AG04450 (cell line): ENCODE measurements around the gene ADISSP.

DNA sequence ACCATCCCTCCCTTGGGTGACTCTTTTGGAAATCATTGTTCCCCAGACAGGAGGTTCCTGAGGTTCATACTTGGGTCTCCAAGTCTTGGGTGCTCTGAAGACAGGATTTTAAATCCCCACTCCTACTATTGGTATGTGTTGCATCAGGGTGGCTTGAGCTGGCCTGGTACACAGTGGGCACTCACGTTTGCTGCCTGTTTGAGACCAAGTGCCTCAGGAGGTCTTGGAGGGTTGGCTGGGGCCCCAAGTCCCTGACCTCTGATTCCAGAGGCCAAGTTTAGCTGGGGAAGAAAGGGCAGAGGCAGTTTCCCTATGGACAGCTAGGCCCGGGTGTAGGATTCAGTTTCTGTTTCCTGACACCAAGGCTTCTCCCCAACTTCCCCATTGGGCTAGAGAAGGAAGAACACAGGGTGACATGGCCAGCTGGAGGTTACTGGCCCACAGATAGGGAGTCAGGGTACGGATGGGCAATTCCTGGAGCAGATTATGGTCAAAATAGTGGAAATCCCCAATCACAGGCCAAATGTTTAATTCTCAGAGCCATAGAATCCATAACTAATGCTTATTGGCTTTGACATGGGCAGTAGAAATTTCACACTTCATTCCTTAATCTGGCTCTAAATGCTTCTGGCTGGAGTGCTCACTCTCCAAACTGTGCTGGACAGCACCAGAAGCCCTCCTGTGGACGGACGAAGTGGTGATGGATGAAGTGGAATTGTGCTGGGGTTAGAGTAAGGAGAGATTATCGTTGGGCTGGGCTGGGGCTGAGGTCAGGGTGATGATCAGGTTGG, 1.1 kb downstream of the SIGLEC1 start:
- CAGE, long polyA plus RNA = no peak
- RRBS = no CpG with 5 or more reads among the region's 6 CpGs

DNA sequence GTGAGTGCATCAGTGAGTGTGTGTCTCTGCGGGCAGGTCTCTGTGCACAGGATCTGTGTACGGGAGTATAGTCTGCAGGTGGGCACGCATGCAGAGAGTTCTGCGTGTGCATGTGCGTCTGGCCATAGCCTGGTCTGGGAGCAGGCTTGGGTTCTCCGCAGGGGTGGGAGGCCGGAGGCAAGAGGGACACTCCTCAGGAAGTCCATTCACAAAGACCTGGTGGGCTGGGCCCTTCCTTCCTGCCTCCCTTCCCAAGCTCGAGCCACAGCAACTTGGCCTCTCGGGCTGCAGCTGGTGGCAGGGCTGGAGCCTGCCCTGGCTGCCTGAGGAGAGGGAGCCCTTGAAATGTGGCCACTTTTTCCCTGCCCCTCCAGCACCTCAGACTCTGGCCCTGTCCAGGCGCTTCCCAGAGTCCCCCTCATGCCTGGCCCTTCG, 6.8 kb downstream of the HSPA12B start:
- CAGE, long polyA plus RNA = no peak
- RRBS = no CpG with 5 or more reads among the region's 11 CpGs

- CAGE, long polyA plus RNA = no peak
- RRBS = 24% methylated on average over 11 of the region's 42 CpGs
Measured at GRCh38 chr20:3744818-3745658, 12.6 kb downstream of the HSPA12B start.

- CAGE, long polyA plus RNA = start-site peak on the minus strand at chr20:3767738-3767761, 128 and 61 reads in 2 replicates
- RRBS = 3% methylated on average over 16 of the region's 73 CpGs
Measured at GRCh38 chr20:3767479-3768259, at the start of gene ADISSP. ADISSP (minus strand) TSS chr20:3767753.

GRCh38 chr20:3781752-3782077, 467 bp upstream of the SPEF1 start:
- CAGE, long polyA plus RNA = no peak
- RRBS = no CpG with 5 or more reads among the region's 6 CpGs

- CAGE, long polyA plus RNA = no peak
- RRBS = no CpG with 5 or more reads among the region's 16 CpGs
Measured at GRCh38 chr20:3805262-3806361, 9.5 kb downstream of the CDC25B start.

DNA sequence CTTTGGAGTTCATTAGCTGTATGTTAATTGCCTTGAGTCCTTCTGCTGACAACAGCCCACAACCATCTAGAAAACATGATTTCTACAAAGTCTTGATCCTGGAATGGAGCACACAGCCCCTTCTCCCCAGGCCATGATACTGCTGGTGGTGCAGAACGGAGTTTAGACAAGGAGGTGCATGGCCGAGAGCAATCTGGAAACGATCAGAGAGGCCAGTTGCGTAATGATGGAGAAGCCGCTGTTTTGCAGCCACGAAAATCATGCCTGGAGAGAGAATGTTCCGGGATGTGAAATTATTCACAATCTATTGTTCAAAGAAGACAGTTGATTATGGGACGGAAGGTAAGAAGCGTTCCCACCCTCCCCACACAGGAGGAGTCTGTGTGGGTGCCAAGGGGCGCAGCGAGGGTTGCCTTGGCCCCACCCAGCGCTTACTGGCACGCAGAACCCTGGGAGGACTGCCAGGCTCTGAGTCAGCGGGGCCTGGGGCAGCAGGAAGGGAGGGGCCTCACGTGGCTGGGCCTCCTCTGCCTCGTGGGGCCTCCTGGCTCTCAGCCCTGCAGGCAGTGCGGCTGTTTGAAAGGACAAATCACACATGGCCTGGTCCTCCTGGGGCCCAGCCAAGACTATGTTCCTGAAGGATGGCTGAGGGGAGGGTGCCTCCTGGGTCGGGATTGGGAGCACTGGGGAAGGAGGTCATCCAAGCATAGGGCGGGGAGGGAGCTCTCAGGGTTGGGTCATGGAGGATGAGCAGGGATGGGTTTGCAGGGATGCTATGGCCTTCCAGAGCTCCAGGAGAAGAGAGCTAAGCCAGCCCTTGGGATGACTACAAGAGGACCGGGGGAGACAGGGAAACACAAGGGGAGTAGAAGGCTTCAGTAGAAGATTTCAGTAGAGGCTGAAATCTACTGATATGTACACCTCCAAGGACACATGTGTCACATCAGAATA, 8.7 kb upstream of the AP5S1 start:
- CAGE, long polyA plus RNA = no peak
- RRBS = no CpG with 5 or more reads among the region's 20 CpGs

GRCh38 chr20:3907062-3907361, 17.8 kb downstream of the PANK2 start:
- CAGE, long polyA plus RNA = no peak
- RRBS = no CpG with 5 or more reads among the region's 4 CpGs

DNA sequence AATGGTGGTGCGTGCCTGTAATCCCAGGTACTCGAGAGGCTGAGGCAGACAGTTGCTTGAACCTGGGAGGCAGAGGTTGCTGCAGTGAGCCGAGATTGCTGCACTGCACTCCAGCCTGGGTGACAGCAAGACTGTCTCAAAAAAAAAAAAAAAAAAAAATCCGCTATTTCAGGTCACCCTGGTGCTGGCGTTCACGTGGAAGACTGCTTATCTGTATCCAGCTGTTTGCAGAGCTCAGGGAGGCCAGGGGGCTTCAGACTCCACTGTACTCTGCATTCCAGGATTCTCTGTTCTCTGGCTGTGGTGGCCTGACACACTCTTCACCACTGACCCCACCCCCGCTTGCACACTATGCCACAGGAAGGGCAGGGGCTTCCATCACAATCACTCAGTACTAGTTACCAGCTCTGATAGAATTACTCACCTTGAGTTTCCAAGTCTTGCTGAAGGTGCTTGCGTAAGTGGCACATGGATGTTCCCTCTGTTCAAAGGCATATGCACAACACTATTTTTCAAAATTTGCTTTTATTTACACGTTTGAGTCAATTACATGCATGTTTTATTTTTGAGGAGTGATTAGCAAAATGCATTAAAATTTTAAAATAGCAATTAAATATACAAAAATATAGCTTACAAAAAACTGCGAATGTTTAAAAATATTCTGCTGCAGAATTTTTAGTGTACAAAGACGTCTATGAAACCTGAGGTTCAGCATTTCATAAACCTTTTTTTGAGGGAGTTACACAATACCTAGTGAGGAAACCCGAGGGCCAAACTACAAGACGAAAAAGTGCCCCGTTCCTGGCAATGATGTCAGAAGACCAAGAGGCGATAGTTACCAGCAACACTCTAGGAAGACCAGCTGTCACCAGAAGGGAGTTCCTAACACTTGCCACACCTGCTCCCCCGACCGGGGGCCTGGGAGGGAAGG, 37.9 kb downstream of the PANK2 start:
- CAGE, long polyA plus RNA = no peak
- RRBS = no CpG with 5 or more reads among the region's 17 CpGs

GRCh38 chr20:3933960-3935062, 45.1 kb downstream of the PANK2 start:
- CAGE, long polyA plus RNA = no peak
- RRBS = no CpG with 5 or more reads among the region's 15 CpGs

DNA sequence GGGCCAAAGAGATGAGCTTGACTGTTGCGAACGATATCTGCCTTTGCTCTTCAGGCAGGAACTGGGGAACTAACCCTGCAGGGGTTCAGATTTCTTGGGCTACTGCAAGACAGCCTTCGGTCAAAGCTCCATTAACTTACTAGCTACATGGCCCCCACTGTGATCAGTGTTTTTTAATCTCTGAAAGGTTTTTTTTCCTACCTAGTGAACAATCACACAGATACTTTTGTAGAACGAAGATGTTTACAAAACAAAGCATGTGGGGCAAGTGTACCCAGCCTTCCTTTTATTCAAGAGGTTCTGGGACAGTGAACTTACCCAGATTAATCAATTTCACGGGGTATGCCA, 48.3 kb downstream of the ADRA1D start:
- CAGE, long polyA plus RNA = no peak
- RRBS = no CpG with 5 or more reads among the region's 5 CpGs

DNA sequence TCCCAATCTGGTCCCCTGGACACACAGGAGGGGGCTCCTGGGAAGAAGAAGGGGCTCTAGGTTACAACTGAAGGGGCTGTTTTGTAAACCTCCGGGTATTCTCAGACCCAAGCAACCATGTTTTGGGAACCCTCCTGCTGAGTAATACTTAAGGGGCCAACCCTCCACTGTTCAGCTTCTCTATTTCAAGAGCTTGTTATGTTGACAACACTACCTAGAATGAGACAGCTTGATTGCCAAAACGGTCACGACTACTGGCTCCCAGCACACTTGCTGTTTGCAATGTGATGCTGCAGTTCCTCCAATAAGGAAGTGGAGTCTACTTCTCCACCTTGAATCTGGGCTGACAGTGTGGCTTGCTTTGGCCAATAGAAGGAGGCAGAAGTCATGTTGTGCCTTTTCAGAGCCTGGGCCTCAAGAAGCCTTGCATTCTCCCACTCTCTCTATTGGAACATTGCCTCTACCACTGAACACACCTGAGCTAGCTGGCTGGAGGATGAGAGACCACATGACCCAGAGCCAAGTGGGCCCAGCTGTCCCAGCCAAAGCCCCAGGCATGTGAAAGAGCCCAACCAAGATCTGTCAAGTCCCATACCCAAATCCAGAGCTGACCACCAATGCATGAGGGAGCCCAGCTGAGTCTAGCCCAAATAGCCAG, 6.2 kb upstream of the RASSF2 start:
- CAGE, long polyA plus RNA = no peak
- RRBS = no CpG with 5 or more reads among the region's 3 CpGs

DNA sequence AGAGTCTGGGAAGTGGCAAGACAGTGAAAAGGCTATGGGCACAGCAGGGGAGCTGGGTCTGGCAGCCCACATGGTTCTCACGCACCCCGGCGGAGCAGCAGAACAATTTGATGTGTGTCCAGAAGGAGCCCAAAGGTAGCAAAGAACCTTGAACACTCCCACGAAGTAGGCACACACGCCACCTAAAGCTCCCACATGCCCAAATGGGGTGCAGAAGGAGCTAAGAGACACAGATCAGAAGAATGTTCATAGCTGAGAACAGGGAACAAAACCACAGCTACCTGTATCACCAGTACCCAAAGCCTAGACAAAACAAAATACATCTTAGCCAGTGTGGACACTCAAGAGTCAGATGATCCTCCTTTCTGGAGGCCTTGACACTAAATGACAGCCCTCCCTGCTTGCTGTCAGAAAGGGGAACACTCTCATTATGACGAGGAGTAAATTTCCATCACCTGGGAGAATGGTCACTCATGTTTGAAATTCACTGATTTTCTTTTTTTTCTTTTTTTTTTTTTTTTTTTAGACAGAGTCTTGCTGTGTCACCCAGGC, 31.4 kb downstream of the TMEM230 start:
- CAGE, long polyA plus RNA = no peak
- RRBS = no CpG with 5 or more reads among the region's 6 CpGs

DNA sequence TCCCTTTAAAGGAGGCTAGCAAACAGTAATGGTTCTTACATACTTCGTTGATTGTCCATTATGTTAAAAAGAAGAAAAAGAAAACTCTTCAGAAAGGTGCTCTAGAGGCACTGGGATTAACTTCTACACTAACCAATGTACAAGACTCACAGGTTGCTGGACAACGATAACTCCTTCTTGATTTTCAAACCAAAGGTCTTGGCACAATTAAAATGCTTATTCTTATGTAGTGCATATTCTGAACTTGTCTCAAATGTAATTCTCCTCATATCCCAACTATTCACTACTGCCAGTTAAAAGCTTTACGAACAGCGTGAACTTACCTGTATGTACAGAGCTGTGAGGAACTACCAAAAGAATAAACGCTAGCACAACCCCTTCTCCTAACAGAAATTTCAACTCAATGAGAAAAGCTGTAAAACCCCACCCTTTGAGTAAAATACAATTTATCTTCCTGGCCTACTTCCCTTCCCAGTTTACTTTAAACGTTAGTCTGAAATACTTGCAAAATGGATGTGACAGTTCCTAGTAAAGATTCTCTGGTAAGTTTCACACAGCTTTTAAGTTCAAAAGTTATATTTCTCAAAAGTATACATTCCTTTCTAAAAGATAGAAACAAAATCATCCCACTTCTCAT, 26.2 kb downstream of the GPCPD1 start:
- CAGE, long polyA plus RNA = no peak
- RRBS = no CpG with 5 or more reads among the region's 6 CpGs

DNA sequence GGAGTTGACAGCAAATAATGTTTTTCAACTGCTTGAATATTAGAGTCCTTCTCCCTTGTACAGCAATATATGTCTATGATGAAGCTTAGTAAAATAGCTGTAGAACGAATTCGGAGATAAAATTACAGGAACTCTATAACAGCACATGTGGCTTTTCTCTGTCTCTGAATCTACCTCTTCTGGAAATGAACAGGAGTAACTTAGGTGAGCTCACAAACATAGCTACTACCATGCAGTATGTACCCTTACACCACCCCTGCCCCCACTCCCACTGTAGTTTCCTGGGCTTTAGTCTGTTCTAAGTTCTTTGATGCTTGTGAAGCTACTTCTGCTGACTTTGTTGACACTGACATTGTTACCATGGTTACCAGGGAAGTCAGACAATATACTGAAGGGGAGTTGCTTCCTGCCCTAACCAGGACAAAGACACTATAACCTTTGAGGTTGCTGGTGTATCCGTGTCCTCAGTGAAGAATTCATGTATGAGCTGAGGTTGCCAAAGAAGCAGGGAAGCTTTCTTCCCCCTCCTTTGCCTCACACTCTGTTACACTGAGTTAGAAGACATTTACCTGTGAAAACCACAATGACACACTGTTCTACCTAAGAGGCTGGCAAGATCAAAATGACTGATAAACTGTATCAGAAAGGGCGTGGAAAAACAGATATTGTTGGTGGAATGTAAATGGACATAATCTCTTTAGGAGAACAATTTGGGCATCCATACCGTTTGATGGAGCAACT, 35.6 kb upstream of the SHLD1 start:
- CAGE, long polyA plus RNA = no peak
- RRBS = no CpG with 5 or more reads among the region's 5 CpGs

DNA sequence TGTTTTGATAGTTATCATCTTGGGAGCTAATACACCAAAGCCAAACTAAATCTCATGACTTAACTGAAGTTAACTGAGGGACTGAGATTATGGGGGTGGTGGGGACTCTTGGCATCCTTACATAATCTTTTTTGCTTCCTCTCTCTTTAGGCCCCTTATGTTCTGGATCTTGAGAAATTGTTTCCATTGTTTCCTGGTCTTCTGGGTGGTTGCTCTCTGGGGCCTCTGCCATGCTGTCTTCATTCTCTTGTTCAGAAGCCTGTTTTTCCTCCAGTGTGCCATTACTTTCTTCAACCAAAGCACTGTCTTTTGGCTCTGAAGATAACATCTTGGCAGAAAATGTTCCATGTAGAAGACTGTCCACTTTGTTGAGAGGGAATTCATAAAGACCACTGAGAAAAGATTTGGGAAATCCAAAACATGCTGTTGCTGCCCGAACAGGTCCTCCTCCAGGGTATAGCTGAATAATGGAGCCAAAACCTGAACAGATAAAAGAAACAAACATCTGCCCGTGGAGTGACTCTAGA, 8.0 kb downstream of the TRMT6 start:
- CAGE, long polyA plus RNA = no peak
- RRBS = no CpG with 5 or more reads among the region's 2 CpGs

- CAGE, long polyA plus RNA = no peak
- RRBS = no CpG with 5 or more reads among the region's 3 CpGs
Measured at GRCh38 chr20:6007555-6008090, 1.7 kb downstream of the CRLS1 start.

GRCh38 chr20:6011834-6012874, 6.2 kb downstream of the CRLS1 start:
- CAGE, long polyA plus RNA = no peak
- RRBS = no CpG with 5 or more reads among the region's 10 CpGs

DNA sequence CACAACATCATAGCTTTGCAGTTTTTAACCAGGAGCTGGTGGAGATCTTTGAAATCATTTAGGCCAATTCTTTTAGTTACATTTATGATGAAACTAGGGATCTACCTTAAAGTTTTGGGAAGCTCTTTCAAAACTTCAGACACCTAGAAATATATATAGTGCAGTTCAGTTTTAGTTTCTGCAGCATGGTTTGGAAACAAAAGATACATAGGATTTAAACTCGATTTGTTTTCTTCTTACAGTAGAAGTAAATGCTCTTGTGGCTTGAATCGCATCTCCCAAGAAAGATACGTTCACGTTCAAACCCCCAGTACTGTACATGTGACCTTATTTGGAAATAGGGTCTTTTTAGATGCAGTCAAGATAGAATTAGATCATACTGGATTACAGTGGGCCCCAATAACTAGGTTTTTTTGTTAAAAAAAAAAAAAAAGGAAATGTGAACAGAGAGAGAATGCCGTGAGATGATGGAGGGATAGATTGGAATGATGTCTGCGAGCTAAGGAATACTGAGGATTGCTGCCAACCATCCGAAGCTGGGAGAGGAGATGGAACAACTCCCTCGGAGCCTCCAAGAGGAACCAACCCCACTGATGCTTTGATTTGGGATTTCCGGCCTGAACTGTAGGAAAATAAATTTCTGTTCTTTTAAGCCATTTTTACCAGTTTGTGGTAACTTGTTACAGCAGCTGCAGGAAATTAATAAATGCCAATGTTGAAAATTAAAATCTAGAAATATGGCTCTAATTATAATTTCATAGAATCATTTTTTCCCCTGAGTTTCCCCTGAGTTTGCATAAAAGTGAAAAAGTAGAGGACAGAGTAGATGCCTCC, 14.3 kb downstream of the LRRN4 start:
- CAGE, long polyA plus RNA = no peak
- RRBS = no CpG with 5 or more reads among the region's 9 CpGs

DNA sequence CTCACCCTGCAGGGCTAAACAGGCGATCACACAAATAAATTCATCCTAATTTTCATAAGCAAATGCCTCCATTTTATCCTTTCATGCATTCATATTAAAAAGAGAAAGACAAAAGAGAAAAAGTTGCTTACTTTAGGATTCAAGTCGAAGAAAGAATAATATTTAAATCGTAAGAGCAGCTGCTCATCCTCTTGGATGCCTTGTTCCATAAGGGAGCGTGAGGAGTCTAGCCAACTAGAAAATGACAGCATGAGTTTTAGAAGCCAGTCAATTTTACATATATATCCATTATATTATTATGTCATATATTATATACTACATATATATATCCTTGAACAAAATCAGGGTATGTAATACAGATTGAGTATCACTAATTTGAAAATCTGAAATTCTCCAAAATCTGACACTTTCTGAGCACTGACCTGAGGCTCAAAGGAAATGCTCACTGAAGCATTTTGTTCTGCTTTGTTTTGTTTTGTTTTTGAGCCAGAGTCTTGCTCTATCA, 15.4 kb downstream of the FERMT1 start:
- CAGE, long polyA plus RNA = no peak
- RRBS = no CpG with 5 or more reads among the region's 4 CpGs